Kidney (tissue), 2 donors: Measurements from ENCODE around the genes CX3CR1 and ULK4.

GRCh38 chr3:39143146-39143807, 10.1 kb downstream of the CSRNP1 start:
- PRO-cap, result no peak
- RRBS, result no CpG with 5 or more reads among the region's 10 CpGs

- PRO-cap, result bidirectional peak, plus-strand start at chr3:39178000, minus-strand start at chr3:39177802
- RRBS, result 4% methylated on average over 3 of the region's 43 CpGs
These were observed 14.8 kb downstream of the XIRP1 start for GRCh38 chr3:39177136-39178395.

DNA sequence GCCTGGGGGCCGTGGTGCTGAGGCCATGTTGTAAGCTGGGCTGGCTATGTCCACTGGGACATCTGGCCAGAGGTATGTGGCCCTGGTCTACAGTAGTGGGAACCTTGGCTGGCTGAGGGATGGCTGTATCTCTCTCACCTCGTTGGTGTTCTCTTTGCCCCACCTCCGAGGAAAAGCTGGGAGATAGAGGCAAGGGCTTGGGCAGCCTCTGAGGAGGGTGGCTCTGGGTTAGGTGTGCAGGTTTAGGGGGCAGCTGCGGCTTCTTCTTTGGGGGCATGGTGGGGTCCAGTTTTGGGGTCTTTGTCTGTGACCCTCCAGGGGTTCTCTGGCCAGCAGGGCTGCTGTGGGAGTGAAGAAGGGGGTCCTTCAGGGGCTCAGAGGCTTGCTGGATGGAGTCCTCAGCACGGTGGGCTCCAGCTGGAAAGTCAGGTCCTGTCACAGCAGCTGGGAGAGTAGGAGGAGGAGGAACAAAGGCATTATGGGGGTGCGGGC, 7.1 kb downstream of the XIRP1 start:
- PRO-cap, result unidirectional peak, plus-strand start at position 240 of the sequence
- RRBS, result no CpG with 5 or more reads among the region's 6 CpGs

- PRO-cap, result no peak
- RRBS, result no CpG with 5 or more reads among the region's 5 CpGs
These were observed at the start of gene CX3CR1 for GRCh38 chr3:39279877-39280649. CX3CR1 (minus strand) TSS chr3:39280036.

DNA sequence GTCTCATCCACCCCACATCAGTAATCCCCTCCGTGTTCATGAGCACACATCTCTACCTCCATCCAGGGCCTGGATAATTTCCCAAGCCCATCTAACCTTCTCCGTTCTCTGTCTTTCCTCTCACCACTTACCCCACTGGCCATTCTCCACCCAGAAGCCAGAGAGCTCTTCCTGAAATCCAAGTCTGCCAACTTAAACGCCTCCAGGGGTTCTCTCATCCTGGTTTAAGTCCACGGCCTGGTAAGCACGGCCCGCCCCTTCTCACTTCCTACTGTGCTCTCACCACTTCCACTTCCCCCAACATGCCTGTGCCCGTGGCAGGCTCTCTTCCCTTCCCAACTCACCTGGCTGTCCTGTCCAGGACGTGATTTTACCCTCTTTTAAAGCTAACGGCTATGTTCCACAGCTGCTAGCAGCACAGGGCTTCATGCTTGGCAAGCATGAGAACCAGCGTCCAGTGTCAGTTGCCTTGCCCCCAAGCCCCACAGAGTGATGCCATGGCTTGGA, 1.7 kb upstream of the CX3CR1 start:
- PRO-cap, result no peak
- RRBS, result no CpG with 5 or more reads among the region's 10 CpGs

GRCh38 chr3:39328064-39328356, 1.5 kb upstream of the CCR8 start:
- PRO-cap, result no peak
- RRBS, result no CpG with 5 or more reads among the region's 4 CpGs

DNA sequence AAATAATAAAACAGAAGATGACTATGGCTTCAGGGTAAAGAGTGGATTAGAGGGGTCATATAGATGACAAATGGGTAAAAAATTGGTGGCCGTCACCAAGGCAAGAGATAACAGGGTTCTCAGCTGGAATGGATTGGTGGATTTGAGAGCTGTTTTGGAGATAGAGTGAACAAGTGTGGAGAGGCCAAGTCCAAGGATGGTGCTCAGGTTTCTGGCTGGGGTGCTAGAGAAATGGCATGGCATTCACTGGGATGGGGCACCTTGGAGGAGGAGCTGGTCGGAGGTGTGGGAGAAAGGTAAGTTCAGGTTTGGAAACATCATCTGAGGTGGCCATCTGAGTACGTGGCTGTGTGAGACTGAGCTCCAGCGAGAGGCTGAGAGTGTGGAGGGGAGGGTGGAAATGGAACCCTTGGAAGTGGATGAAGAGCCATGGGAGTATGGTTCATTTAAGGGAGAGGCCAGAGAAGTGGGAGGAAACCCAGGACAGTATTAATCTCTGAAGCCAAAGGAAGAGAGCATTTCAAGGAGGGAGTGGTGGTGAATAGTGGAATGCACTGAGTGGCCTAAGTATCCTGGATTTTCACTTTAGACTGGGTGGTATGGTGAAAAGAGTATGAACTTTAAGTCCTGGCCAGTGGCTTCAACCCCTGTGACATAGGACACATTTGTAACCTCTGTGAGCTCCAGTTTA, 3.6 kb downstream of the SLC25A38 start:
- PRO-cap, result no peak
- RRBS, result no CpG with 5 or more reads among the region's 4 CpGs

- PRO-cap, result no peak
- RRBS, result no CpG with 5 or more reads among the region's 2 CpGs
These were observed 8.0 kb downstream of the RPSA start for GRCh38 chr3:39414418-39415094.

DNA sequence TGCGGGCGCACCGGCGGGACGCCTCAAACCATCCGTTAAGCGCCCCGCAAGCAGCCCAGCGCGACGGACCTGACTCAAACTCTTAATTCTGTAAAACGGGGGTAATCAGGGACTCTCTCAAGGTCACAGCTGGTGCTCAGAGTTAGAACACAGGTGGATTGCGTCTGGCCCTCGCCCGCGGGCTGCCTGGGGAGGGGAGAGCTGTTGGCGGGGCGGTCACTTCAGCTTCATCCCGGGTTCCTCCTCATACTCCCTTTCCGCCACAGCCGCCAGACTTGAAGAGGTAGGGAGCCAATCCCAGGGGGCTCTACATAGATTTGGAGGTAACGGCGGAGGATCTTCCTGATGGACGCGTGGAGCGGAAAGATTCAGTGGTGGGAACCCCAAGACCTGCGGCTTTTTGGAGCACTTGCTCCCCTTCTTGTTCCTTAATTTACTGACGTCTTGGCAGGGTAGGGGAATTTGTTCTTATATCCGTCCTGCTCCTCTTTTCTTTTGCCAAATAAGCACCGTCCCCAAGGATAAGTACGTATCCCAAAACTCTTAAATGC, 930 bp downstream of the MYRIP start:
- PRO-cap, result no peak
- RRBS, result 1% methylated on average over 6 of the region's 31 CpGs

DNA sequence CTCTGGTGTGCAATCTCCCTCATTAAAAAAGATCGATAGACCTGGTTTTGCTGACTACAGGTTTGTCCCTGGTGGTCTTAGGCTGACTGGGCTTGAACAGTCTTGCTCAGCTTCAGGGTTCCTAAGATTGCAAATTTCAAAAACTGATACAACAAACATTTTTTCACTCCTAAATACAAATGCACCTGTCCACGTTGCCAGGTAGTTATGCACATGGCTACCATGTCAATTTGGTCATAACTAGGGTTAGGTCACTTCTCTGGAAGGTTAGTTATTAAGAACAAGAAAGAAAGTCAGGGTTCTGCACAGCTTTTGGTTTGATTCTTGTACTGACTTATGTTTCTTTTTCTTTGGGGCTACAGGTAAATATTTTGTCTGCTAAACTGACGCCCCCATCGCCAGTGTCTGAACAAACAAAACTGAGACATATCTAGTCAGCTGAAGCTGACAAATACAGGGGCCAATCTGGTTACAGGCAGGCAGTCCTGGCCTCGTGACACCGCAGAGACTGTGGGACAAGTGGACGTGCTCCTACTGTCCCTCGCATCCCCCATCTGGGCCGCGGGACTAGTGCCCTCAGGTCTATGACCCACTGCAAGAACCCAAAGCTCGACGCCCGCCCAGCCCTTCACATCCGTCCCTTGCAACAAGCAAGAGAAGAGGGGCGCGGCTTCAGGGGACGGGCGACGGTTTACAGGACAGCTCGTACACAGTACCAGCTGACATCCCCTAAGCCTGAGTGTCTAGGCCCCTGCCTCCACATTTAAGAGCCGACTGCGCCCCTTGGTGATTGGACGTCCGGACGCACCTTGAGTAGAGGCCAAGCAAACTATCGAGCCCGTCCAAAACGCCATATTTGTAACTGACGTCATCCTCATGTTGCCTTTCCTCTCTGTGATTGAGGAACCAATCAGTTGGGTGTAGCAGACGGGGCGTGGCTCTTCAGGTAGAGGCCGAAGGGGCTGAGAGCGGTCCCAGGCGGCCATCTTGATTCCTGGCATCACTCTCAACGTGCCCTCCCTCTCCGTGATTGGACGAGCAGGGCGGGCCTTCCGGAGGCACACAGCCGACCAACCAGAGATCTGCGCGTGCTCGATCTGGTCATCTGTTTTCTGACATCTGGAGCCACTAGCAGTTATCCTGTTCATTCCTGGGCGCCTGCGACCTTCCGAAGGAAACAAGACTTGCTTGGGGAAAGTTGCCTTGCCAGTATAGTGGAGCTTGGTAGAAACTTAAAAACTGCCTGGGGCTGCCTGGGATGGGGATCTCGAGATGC, 4.4 kb upstream of the RPL14 start:
- PRO-cap, result unidirectional peak, plus-strand start at position 494 of the sequence; bidirectional peak, plus-strand start at position 1,147 of the sequence, minus-strand start at position 815 of the sequence
- RRBS, result no CpG with 5 or more reads among the region's 47 CpGs

- PRO-cap, result no peak
- RRBS, result no CpG with 5 or more reads among the region's 7 CpGs
These were observed 1.3 kb downstream of the RPL14 start for GRCh38 chr3:40458368-40458964.

DNA sequence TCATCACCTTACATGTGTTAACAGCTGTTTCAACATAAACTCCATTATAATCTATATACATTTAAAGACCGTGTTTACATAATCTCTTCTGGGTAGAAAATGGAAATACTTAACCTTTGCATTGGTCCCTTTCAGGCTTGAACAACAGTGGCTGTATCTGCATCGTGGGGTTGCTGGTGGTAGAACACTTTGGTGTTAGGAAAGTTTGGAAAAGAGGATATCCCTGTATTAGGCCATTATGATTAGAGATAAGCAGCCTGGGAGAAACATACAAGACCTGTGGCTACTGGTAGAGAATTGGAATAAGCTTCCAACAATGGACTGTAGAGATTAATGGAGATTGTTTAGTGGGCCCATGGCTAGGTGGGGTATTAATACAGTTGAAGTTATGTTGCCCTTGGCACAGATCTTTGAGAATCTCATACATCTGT, 8.7 kb downstream of the ZNF621 start:
- PRO-cap, result no peak
- RRBS, result no CpG with 5 or more reads among the region's 2 CpGs

DNA sequence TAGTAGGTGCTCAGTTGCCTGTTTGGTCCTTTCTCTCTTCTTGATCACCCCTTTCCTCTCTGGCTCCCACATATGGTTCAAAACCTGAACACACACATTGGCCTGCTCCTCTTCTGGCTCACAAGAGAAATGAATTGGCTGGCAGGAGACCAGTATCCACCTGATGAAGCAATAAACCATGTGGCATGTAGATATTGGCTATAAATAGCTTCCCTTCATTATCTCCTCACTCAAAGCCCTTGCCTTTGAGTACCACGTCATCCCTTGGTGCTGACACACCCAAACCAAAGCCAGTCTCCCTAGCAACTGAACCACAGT, 98.7 kb downstream of the ZNF621 start:
- PRO-cap, result no peak
- RRBS, result no CpG with 5 or more reads among the region's 1 CpG

- PRO-cap, result no peak
- RRBS, result no CpG with 5 or more reads among the region's 4 CpGs
These were observed 275.7 kb downstream of the ZNF621 start for GRCh38 chr3:40800415-40800840.

- PRO-cap, result no peak
- RRBS, result 50% methylated on average over 3 of the region's 12 CpGs
These were observed 321.5 kb upstream of the CTNNB1 start for GRCh38 chr3:40877591-40878454.

- PRO-cap, result no peak
- RRBS, result no CpG with 5 or more reads among the region's 12 CpGs
These were observed 227.8 kb upstream of the CTNNB1 start for GRCh38 chr3:40971114-40972251.

DNA sequence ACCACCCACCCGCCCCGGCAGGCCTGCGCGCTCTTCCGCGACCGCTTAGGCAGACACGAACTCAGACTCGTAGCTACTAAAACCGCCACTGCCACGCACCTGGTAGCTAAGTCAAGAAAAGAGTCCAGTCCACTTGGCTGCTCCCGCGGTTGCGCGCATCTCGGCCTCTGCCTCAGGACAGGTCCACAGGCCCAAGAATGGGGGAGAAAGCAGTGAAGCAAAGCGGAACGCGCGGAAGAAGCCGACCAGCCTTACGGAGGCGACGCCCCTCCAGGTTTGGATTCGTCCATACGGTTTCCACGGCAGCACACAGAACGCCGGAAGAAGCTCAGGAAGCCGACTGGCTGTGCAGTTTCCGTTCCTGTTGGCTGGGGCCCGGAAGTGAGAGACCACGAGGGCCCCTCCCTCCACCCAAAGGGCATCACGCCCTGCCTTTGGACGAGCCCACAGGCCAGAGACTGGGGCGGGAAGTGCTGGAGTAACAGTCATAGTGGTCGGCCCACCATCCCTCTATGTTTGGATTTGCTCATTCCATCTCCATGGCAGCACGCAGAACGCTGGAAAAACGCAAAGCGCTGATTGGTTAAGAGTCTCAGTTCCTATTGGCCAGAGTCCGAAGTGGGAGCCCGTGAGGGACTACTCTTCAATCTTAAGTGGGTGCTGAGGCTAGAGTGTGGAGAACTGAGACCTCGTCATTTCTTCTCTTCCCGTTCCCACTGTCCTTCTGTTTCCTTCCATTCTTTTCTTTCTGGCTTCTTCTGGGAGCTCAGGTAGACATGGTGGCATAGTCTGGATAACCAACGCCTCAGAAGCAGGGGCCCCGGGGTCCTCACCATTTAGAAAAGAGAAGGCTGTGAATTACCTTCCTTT, at the start of gene ULK4:
TSS of gene ULK4 (minus strand) at position 187 of the 870 bp plus-strand sequence.
- PRO-cap, result bidirectional peak, plus-strand start at position 454 of the sequence, minus-strand start at position 151 of the sequence; unidirectional peak, plus-strand start at position 646 of the sequence
- RRBS, result 1% methylated on average over 6 of the region's 47 CpGs

GRCh38 chr3:42043560-42043964, 47.6 kb upstream of the TRAK1 start:
- PRO-cap, result no peak
- RRBS, result no CpG with 5 or more reads among the region's 6 CpGs

DNA sequence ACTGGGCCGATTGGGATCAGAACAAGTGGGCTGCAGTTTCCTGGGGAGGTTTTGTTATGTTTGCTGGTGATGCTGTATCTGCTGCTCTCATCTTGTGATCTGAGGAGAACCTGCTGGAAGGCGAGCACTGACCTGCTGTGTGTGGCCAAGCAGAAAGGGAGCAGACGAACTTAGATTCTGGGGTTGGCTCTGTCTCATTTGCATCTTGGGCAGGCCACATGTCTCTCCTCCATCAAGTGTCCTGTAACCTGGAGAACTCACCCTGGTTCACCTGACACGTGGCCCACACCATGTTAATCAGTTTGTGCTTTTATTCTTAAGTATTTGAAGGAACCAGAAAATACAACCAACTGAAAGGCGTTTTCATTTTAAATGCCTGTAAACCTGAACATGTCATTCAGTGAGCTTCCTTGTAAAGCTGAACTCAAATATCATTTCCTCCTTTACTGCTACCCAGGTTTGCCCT, 33.6 kb upstream of the TRAK1 start:
- PRO-cap, result no peak
- RRBS, result no CpG with 5 or more reads among the region's 5 CpGs

DNA sequence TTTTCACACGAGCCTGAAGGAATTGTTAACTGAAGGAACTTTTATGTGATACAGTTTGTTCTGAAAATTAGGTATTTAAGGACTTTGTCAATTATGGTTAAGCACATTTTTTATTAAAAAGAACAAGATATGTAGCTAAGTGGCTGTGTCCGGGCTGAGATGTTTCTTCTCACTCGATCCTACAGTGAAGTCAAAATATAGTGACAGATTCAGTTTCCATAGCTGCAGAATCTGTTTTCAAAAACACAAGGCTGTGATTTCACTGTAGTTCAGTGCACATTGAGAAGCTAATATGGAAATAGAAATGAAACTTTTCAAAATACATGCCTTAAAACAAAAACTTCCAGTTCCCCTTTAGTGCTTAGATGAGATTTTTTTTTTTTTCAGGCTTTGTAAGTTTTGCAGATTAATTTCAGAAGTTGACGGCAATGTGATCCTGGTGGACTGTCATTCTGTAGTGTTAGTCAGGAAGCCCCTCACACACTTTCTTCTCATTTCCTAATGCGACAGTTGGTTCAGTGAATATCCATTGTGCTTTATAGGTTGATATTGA, 23.9 kb upstream of the TRAK1 start:
- PRO-cap, result unidirectional peak, minus-strand start at position 170 of the sequence
- RRBS, result no CpG with 5 or more reads among the region's 5 CpGs